HCT116 (cell line): ENCODE measurements around a stretch of chr3.

DNA sequence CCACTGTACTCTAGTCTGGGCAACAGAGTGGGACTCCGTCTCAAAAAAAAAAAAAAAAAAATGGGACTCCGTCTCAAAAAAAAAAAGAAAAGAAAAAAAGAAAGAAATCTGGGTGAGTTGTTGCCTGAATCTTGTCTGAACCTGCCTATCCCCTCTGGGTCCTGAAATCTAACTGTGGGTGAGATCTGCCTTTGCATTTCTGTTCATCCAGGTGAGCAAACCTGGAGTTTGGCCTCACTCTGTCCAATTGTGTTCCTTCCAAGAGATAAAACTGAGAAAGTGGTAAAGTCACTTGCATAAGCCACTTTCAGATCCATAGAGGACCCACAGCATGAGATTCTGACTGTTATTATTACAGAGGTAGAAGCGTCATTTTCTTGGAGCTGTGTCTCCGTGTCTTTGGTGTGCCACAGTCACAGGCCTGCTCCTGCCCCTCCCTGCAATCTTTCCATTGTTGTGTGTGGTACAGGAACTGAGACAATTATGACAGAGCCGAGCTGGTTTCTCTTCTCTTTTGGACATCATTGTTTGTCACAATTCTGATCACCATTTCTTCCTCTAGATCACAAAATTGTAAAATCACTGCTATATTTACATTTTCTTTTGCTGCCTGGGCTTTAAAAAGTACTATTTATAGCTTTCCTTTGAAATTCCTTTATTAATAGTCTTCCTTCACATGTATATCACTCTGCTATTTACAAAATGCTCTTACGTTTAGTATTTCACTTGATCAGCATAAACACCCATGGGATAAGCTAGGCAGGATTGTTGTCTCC is 236.0 kb downstream of the LPP start:
- RRBS: no CpG with 5 or more reads among the region's 6 CpGs

- RRBS: no CpG with 5 or more reads among the region's 1 CpG
These were observed 335.7 kb downstream of the LPP start for GRCh38 chr3:188489666-188490098.

GRCh38 chr3:188593990-188594574 is 440.1 kb downstream of the LPP start:
- RRBS: no CpG with 5 or more reads among the region's 2 CpGs

DNA sequence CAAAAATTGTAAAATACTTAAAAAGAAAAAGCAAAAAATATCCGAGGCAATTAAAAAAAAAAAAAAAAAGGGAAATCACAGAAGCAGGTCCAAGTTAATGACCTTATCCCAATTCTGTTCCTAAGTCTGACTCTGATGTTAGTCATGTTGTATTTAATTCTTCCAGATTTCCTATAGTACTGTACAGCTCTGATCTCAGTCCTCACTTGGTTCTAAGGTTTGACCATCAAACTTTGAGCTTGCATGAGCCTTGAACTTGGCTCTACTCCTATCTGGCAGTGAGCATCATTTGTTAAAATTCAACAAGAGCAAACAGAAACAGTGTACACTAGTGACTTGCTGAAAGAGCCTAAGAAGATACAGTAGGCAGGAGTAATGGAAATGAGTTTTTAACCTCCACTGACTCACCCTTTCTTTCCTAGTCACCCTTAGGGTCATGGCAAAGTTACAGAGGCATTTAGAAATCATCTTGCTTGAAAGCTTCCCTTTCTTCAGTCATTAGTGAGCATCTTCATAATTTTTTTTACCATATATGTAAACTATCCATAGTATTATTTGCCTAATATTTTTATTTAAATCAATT is 451.1 kb upstream of the TPRG1 start:
- RRBS: no CpG with 5 or more reads among the region's 1 CpG

- RRBS: 97% methylated on average over 1 of the region's 7 CpGs
These were observed 391.3 kb upstream of the TPRG1 start for GRCh38 chr3:188780146-188781252.

DNA sequence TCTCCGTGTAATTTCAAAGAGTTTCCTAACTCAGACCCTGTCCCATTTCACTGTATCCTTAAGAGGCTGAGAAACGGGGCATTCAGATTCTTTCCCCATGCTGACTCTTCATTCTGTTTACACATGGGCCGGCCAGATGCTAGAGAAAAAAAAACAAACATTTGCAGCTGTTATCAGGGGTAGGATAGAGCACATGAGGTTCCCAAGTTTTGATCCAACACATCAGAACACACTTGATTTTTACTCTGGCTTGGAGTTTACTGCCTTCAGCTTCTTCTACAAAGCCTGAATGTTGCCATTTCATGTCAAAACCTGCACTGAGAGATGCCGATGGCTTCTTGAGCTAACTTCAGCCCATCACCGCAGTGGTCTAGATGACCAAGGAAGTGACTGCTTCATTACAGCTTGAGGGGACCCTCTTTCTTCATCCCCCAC is 215.8 kb upstream of the TPRG1 start:
- RRBS: no CpG with 5 or more reads among the region's 5 CpGs

- RRBS: no CpG with 5 or more reads among the region's 2 CpGs
These were observed 29.3 kb upstream of the TPRG1 start for GRCh38 chr3:189142366-189143046.

- RRBS: no CpG with 5 or more reads among the region's 4 CpGs
These were observed 184.2 kb downstream of the TPRG1 start for GRCh38 chr3:189355992-189356326.

GRCh38 chr3:189813605-189814347 is 182.6 kb downstream of the TP63 start:
- RRBS: no CpG with 5 or more reads among the region's 11 CpGs

DNA sequence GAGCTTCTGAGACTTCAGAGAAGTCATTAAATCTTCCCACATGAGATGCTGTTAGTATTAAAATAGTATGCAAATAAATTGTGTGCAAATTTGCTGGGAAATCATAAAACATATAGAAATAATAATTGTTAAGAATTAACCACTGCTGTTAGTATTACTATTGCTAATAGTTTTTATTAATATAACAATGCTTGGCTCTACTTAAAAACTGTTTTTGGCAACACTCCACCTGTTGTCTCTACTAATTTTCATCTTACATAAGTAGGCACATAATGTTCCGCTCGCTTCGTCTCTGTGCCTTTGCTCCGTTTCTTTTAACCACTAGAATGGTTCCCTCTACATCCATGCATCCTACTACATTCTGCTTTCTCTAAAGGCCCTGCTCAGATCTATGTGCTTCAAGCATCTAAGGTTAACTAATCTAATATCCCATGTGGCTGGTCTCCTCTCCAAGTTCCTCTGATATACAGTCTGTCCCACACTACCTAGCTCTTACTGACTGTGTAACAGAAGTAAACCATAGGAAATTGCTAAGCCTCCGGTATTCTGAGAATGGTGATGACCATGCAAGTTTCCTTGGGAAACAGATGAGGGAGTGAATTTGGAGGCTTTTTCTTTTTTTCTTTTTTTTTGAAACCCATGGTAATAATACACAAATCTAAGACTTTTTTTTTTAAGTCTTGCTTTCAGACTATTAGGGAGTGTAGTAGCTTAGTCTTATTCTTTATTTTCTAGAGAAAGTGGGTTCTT is 138.3 kb downstream of the P3H2 start:
- RRBS: no CpG with 5 or more reads among the region's 5 CpGs

- RRBS: no CpG with 5 or more reads among the region's 6 CpGs
These were observed 117.1 kb downstream of the P3H2 start for GRCh38 chr3:190003458-190004067.

GRCh38 chr3:190058304-190059393 is 62.0 kb downstream of the P3H2 start:
- RRBS: no CpG with 5 or more reads among the region's 8 CpGs

DNA sequence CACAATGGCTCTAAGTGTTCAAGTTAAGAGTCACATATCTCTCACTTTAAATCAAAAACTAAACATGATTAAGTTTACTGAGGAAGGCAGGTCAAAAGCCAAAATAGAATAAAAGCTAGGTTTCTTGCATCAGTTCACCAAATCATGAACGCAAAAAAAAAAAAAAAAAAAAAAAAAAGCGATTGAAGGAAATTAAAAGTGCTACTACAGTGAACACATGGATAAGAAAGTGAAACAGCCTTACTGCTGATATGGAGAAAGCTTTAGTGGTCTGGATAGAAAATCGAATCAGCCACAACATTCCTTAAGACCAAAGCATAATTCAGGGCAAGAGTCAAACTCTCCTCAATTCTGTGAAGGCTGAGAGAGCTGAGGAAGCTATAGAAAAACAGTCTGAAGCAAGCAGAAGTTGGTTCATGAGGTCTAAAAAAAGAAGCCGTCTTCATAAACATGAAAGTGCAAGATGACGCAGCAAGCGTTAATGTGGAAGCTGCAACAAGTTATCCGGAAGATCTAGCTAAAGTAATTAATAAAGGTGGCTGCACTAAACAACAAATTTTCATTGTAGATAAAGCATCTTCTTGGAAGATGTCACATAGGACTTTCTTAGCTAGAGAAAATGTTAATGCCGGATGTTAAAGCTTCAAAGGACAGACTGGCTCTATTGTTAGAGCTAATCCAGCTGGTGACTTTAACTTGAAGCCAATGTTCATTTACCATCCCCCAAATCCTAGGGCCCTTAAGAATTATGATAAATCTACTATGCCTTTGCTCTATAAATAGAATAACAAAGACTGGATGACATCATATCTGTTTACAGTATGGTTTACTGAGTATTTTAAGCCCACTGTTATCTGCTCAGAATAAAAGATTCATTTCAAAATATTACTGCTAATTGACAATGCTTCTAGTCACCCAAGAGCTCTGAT is 19.2 kb downstream of the P3H2 start:
- RRBS: 97% methylated on average over 1 of the region's 8 CpGs

- RRBS: no CpG with 5 or more reads among the region's 3 CpGs
These were observed 1.2 kb downstream of the P3H2 start for GRCh38 chr3:190119373-190120040.

DNA sequence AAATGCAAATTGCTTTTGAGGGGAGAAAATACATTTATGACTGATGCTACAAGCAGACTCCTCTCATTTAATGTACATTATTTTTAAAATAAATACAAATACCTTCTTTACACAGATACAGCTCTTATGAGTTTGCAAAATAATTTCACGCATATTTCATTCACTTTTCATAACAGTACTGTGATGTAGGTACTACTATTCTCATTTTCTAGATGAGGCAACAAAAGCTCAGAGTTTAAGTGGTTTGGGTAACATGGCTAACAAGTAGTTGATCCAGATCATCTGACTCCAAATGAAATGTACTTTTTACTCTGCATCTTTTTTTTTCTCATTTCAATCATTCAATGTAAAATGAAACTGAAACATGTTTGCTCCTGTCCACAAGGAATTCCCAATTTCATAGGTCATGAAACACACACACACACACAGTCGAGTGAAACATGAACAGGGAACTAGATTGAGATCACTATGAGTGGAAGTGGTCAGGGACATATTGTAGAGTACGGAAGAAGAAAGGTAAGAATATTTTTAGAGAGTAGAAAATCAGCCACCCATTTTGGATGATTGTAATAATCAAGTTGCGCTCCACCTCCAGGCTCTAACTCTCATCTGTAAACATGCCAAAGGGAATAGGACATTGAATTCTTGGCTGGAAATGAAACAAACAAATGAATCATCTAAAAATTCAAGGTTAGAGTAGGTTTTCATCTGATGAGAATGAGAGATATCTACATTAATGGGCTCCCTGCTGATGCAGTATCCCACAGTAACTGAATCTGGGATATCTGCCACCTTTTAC is 92.4 kb downstream of the CLDN1 start:
- RRBS: no CpG with 5 or more reads among the region's 4 CpGs

DNA sequence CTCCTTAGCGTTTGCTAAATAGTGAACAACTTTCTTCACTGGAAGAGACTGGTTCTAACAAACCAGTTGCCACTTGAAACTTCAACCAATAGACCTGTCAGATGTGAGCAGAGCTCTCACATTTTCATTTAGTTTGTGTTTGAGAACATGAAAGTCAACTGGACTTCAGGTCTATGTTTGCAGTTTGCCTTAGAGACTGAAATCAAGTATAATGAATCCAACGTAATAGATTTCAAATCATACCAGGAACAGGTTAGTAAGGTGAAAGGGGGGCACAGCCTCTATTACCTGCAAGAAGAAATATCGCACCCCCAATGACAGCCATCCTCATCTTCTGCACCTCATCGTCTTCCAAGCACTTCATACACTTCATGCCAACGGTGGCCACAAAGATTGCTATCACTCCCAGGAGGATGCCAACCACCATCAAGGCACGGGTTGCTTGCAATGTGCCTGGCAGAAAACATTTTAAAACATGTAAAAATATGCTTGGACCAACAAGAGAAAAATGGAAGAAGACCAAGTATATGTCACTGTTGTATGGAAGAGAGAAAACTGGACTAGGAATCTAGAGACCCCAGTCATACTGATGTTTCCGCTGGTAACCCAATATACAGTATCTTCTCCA is 9.5 kb downstream of the CLDN1 start:
- RRBS: no CpG with 5 or more reads among the region's 7 CpGs

GRCh38 chr3:190319593-190320008 is 2.6 kb downstream of the CLDN1 start:
- RRBS: no CpG with 5 or more reads among the region's 6 CpGs

- RRBS: no CpG with 5 or more reads among the region's 5 CpGs
These were observed 22.9 kb upstream of the CLDN1 start for GRCh38 chr3:190344871-190345872.

DNA sequence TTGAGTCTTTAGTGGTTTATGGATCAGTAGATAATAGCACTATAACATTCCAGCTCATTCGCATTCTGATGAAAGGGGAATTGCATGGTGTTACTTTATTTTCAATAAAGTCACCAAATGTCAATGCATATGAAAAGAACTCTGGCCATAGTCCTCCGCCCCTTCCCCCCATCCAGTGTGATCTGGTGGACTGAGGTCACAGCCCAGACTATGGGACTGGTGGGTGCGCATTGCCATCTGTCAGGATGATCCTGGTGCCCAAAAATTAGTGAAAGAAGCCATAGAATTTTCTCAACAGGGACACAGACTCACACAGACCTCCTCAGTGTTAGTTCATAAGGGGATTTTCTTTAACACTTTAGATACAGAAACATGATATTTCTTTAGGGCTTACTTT is 33.2 kb downstream of the IL1RAP start:
- RRBS: no CpG with 5 or more reads among the region's 3 CpGs